Epithelial cell of esophagus (primary cell): ENCODE measurements around the genes CCNG2 and FRAS1.

- RRBS: no CpG with 5 or more reads among the region's 6 CpGs
These were observed 4.1 kb downstream of the STBD1 start for GRCh38 chr4:76310592-76311108.

- RRBS: no CpG with 5 or more reads among the region's 8 CpGs
These were observed 155.8 kb downstream of the SHROOM3 start for GRCh38 chr4:76590694-76591408.

DNA sequence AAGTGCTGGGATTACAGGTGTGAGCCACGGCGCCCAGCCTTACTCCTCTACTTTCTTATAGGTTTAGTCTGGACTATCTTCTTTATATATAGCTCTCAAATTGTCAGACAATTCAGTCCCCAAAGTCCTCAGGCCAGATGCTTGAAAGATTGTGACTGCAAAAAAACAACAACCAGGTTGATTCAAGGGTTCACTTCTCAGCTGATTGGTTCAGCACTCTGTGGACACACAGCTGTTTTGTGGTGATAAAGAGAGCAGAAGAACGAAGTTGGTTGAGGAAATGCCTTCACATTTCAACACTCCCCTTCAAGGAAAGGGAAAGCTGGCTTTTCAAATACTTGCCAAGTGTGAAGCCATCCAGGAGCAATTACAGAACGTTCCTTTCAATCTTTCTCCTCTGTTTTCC is 166.7 kb downstream of the SHROOM3 start:
- RRBS: no CpG with 5 or more reads among the region's 4 CpGs

- RRBS: no CpG with 5 or more reads among the region's 6 CpGs
These were observed 208.1 kb downstream of the SOWAHB start for GRCh38 chr4:76689891-76690250.

- RRBS: 90% methylated on average over 2 of the region's 8 CpGs
These were observed 159.5 kb downstream of the SOWAHB start for GRCh38 chr4:76738313-76739030.

- RRBS: no CpG with 5 or more reads among the region's 2 CpGs
These were observed 11.3 kb upstream of the SOWAHB start for GRCh38 chr4:76909373-76909574.

DNA sequence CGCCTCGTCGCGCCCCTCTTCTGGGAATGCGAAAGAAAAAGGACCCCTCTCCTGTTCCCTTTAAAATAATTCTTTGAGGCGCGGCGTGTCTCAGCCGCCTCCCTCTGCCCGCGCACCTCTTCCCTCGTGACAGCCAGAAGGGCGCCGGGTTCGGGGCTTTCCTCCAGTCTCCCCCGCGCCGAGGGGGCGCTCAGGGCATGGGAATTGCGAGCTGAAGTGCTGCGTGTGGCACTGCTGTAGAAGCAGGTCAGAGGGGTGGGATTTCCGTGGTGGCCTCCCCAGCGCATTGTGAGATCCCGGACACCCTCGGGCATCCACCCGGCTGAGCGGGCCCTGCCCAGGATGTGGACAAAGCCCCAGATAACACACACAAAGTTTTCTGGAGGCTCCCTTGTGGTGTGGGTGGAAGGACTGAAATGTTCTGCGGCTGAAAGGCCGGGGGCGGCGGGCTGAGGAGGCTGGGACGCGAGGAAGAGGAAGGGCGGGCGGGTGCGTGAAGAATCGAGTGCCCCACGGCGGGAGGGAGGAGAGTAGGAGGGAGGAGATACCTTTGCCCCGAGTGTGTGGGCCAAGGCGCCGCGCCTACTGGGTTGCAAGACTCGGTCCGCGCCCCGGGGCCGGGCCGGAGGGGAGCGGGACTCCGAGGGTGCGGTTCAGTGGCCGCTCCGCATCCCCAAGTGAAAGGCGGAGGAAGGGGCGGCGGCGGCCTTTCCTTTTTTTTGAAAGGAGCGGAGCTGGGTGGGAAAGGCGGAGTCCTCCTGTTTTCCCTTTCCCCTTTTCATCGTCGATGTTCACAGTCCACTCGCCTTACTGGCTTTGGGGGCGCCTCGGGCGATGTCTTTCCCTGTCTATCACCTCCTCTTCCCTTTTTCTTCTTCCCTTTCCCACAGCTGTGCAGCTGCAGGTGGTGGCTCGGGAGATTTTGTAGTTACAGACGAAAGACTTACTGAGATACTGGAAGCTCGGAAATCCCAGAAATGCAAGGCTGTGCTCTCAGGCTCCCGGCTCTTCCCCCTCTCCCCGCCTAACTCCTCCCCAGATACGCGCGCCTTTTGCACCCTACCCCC is 917 bp downstream of the SEPTIN11 start:
- RRBS: no CpG with 5 or more reads among the region's 74 CpGs

GRCh38 chr4:76989052-76989752 is 39.6 kb downstream of the SEPTIN11 start:
- RRBS: no CpG with 5 or more reads among the region's 10 CpGs

DNA sequence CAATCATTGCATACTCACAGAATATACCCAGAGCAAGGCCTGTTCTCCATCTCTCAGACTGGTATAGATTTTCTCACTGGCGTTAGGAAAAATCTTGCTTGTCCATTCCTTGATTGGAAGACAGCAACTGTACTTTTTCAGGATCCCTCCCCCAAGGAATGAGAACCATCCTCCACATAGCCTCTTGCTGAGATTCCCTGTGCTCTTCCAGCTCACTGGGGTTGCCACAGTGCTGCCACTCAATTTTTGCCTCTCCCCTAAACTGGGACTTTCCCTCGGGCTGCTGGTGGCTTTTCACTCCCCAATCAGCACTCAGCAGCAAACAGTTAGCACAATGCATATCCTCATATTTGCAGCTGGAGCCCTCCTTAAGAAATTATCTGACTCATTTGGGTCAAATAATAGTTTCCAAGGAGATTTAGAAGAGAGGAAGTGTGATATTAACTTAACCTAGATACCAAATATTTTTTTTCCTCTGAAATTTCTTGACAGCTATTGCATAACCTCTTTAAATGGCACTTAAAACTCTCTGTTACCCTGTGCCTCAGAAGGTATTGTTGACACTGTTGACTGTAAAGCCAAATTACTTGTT is 57.8 kb downstream of the SEPTIN11 start:
- RRBS: no CpG with 5 or more reads among the region's 2 CpGs

DNA sequence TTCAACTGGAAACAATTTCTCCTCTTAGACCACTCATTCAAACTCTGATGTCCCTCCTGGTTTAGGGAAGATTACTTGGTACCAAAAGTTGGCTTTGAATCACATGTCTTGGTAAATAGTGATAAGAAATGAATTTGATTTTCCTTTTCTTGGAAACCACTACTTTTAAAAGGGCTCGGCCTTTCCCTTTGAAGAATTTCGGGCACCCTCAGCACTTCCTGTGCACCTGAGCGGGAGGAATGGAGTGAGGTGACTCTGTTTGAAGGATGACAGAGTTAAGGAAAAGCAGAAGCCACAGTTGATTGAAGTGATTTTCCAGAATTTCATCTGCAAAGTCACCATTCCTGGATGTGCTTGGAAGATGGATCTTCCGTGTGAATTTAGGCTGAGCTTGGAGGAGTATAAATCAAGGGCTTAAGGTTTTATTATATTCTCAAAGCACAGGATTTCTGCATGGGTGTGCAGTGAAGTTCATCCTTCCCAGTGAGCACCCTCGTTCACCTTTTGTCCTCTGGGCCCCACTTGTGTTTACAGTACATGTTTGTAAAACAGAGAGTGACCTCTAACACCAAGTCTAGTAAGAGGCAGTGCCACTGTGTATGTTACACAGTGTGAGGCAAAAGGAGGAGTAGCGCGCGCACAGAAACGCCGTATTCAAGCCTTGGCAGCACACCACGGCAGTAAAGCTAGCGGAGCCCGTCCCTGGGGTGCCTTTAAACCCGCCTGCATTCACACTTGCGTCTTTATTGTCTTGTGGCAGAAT is 52.1 kb downstream of the CCNI start:
- RRBS: no CpG with 5 or more reads among the region's 15 CpGs

GRCh38 chr4:77048357-77048619 is 27.5 kb downstream of the CCNI start:
- RRBS: no CpG with 5 or more reads among the region's 3 CpGs

DNA sequence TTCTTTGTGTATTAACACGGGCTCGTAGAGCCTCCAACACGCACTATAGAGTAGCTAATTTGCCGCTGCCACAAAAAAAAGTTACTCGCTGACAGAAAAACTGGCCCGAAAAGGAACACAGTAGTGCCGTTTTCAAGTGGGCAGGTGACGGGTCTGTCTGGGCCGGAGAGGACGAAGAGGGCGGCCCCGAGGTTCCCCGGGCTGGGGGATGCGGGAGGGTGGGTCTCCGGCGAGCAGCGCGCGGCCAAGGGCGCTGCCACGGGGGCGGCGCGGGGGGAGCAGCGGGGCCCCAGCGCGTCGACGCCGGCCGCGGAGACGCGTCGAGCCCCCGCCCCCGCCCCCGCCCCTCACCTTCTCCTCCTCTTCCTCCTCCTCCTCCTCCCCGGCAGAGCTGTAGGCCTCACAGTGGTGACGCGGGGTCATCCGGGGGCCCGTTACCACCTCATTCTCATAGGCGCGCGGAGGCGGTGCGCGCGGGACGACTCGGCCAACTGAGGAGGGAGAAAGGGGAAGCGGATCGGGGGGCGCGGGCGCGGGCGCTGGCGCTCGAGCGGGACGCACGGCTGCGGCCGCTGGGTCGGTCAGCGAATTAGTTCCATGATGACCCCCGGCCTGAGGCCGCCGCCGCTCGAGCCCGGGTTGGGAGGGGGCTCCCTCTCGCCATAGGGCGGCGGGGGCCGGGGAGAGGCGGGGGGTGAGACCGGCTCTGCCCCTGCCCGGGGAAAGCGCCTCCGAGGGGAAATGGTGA is 494 bp downstream of the CCNI start:
- RRBS: 2% methylated on average over 29 of the region's 83 CpGs

DNA sequence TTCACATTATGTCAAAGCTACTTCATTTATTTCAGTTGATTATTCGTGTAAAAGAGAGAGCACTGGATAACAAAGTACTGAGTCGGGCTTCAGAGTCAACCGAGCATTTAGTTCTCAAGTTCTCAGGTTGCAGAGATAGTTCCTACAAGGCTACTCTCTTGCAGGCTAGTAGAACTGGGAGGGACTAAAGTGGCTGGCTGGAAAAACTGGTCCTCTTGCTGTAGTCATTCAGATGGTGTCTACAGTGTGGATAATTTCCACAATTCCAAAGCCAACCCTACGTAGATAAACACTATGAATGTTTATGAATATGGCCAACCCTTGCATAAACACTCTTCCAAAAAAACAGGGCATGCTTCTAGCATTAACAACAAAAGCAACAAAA is 4.6 kb upstream of the CCNG2 start:
- RRBS: no CpG with 5 or more reads among the region's 4 CpGs

DNA sequence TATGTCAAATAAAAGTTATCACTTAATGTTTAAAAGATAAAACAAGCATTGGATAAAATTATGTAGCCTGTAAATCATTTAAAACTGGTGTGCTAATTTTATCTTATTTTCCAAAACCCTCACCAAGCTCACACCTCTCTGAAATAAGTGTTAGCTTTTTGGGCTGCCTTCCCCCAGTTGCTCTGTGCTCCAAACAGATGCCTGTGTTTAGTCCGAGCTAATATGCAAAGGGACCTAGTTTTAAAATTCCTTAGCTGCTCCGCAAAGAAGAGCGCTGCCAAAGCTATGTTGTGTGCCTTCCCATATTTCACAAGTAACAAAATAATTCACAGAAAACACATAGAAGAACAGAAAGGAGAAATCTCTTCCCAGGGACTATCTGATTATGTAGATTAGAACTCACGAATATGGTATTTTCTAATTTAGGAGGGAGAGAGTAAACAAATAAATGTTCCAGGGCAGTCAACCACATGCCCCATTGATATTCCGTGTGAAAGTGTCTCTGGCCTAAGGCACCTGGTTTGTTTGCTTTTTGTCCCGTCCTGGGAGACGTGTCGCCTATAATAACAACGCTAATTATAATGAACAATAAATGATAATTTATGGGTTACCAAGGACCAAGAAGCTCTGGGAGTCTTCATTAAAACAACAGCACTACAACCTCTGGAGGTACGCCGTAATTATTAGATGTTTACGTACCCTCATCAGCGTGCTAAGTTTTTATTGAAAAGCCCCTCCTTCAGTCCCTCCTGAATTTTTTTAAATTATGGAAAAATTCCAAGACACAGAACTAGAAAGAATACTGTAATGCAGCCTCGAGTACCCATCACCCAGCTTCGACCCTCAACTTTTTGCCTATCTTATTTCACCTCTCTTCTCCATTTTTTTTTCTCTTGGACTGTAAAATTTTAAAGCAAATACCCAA is 1.2 kb upstream of the CCNG2 start:
- RRBS: no CpG with 5 or more reads among the region's 15 CpGs

DNA sequence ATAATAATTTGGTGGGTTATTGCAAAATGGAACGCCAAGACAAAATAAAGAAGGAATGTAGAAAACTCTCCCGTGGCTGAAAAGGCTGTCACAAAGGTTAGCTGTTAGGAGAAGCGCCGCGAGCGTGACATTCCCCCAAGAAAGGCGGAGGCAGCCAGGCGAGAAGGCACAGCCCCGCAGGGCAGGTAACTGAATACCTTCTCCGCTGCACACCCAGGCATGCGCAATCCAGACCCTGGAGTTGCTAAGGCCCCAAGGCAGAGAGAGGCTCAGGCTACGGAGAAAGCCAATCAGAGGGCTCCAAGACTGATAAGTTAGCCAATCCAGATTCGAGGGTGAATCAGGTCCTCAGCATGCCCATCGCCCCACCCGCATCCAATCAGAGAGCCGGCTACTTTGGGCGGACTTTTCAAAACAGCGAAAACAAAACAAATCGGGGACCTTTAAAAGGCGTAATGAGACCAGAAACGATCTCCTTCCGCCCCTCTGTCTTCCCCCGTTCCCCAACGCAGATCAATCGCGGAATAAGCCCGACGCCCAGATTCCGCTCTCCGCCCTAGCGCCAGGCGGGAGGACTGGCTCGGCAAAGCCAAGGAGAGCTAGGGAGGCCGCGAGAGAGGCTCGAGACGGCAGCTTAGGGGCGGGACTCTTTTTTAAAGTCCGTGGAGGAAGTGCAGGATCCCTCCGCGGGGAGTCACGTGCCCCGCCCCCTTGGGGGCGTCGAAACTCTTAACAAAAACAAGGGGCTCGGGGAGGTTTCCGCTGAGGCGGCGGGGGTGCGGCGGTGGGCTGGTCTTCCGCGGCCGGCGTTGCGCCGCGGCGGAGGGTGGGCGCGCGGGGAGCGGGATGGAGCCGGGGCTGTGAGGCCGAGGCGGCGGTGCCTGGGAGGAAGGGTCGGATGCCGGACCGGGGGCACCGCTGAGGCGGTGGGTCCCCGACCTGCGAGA is at the start of gene CCNG2:
TSS of gene CCNG2 (plus strand) at position 726 of the 947 bp plus-strand sequence.
- RRBS: 2% methylated on average over 16 of the region's 74 CpGs

DNA sequence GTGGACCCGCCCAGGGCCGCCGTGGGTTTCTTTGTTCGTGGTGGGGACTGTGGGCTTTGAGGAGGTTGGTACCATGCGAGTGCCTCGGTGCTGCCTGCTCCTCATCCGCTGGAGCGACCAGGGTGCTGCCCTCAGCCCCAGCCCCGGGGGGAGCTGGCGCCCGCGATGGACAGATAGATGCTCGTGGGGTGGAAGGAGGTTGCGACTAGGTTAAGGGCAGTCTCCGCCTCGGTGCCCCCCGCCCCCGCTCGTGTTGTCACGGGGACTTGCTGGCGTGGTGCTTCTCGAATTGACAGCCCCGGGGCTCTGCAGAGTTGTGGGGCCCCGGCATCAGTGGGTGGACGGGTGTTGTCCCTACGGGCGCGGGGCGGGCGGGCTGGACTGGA is 497 bp downstream of the CCNG2 start:
- RRBS: under 1% methylated on average over 6 of the region's 30 CpGs

GRCh38 chr4:77821120-77821625 is 2.0 kb upstream of the CNOT6L start:
- RRBS: no CpG with 5 or more reads among the region's 5 CpGs

DNA sequence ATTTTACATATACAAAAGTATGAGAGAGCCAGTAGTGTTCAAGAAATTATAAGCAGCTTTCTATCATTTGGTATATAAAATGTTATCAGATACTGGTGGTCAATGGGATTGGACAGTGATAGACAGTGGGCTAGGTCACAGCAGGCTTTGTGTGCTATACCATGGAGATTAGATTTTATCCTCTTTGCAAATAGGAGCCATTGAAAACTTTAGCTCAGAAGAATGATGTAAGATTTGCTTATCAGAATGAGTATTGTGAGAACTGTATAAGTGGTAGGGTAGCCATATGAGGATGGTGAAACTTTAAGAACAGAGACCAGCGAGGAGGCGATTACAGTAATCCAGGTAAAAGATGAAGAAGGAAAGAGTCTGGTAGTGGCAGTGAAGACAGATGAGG is 37.9 kb downstream of the MRPL1 start:
- RRBS: no CpG with 5 or more reads among the region's 2 CpGs

DNA sequence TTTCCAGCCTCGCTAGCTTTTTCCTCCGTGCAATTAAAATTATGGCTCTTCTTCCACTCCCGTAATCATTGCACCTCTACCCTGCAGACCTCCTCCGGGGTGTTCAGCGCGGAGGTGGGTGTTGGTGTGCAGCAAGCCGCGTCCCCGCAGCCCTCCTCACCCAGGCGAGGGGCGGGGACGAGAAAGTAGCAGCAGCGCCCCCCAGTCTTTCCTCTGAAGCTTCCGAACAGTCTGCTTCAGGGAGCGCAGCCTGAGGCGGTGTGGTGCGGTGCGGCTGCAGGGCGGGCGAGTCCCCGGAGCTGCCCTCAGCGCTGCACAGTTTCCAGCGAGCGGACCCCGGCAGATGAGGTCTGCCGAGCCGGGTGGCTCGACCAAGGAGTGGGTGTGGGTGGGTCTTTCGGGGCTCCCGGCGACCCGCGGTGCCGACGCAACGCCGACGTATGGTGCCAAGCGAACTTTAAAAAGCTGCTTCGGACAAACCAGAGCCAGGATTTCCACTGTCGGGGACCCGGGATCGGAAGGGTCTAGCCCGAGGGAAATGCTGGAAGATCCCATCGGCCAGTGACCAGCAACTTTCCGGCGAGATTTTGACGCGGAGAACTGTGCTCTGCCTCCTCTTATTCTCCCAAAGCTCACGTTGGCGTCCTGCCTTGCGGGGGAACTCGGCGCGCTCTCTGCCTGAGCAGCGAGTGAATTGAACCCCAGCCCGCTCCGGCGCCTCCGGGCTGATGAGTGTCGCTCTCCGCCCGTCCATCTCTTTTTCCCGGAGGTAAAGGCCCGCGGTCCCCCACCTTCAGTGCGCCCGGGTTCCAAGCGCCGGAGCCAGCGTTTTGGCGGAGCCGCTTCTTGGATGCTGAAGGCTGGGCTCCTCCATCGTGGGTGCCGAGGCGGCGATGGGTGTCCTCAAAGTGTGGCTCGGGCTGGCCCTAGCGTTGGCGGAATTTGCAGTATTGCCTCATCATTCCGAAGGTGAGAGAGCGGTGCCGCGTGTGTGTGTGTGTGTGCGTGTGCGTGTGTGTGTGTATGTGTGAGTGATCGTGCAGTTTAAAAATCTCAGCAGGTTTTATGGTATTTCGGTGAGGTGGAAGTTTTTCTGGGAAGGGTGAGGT is at the start of gene FRAS1:
TSS of gene FRAS1 (plus strand) at position 207 of the 1,109 bp plus-strand sequence.
- RRBS: 2% methylated on average over 27 of the region's 88 CpGs

DNA sequence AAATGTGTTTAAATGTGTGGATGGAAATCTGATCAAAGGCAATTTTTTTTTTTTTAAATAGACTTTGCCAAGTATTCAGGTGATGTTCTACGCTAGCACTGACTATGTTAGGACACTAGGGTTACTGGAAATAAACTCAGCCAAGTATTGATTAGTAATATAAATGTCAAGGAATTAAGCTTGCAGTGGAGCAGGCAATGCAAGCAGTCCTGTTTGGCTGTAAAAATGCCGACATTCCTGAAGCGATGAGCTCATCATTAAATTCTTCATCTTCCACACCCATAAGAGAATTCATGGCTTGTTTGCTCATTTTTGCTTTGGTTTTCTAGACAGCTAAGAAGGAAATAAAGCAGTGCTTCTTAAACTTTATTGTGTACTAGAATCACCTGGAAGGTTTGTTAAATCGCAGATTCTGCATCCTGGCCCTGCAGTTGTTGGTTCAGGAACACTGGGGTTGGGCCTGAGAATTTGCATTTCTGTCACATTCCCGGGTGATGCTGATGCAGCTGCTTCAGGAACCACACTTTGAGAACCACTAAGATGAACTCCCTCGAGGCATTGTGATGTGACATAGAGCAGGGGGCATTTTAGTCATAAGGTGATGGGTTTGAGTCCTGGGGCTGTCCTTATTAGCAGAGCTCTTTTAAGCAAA is 17.8 kb downstream of the ANXA3 start:
- RRBS: no CpG with 5 or more reads among the region's 6 CpGs